Jurkat, Clone E6-1 (cell line): ENCODE measurements around a stretch of chr2.

DNA sequence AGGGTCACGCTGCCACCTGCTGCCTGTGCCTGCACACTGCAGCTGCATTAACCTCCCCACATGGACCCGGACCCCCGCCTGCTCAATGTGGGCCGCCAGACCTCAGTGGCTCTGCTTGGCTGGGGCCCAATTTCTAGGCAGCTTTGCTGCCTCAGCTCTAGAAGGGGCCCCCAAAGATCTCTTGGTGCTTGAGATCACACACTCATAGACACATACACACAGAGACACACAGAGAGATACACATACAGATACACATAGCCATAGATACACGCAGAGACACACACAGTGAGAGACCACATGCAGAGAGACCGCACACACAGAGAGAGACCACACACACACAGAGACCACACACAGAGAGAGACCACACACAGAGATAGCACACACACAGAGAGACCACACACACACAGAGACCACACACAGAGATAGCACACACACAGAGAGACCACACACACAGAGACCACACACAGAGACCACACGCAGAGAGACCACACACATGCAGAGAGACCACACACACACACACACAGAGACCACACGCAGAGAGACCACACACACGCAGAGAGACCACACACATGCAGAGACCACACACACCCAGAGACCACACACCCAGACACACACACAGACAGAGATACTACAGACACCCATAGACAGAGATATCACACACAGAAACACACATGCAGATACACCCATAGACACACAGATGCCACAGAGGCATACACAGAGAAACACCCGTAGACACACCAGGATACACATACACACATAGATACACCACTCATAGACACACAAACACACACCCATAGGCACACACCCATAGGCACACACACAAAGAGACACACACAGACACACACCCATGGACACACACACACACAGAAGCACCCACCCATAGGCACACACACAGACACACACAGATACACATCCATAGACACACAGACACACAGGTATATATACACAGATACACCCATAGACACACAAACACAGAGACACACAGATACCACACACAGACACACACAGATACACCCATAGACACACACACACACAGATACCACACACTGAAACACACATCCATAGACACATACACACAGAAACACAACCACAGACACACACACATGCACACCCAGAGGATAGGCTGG, 14.6 kb upstream of the CNNM3 start:
- RRBS: no CpG with 5 or more reads among the region's 10 CpGs

DNA sequence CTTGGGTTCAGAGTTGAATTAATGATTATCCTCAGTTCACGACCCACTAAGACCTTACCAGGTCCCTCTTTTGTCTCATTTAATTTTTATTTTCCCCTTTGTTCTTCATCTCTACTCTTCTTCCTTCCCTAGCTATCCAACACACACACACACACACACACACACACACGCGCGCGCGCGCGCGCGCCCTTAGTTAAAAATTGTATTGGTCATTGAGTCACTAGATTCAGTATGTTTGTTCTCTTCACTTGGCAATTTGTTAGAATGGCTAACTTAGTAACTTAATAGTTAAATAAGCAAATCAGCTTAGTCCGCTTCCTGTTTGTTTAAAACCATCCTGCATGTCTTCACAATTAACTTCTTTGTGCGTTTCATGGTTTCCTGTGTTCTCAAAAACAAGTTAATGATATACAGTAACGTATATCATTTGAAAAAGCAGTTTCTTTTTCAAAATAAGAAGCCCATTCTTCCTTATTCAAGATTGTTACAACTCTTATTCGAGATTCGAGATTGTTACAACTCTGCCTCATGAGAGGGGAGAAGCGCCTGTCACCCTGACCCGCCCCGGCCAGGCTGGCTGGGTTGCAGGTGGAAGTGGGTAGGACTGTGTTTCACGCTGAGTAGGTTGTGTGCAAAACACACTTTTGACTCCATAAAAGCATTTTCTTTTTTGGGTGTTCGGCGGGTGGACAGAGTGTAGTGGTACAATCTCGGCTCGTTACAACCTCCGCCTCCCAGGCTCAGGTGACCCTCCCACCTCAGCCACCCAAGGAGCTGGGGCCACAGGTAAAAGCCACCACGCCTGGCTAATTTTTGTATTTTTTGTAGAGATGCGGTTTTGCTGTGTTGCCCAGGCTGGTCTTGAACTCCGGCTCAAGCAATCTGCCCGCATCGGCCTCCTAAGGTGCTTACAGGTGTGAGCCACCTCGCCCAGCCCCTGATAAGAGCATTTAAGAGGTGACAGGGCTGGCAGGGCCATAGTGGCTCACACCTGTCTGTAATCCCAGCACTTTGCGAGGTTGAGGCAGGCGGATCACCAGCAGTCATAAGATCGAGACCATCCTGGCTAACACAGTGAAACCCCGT, 9.4 kb upstream of the CNNM3 start:
- RRBS: no CpG with 5 or more reads among the region's 34 CpGs

GRCh38 chr2:96839092-96839802, 4.6 kb downstream of the ANKRD23 start:
- RRBS: 93% methylated on average over 9 of the region's 42 CpGs

DNA sequence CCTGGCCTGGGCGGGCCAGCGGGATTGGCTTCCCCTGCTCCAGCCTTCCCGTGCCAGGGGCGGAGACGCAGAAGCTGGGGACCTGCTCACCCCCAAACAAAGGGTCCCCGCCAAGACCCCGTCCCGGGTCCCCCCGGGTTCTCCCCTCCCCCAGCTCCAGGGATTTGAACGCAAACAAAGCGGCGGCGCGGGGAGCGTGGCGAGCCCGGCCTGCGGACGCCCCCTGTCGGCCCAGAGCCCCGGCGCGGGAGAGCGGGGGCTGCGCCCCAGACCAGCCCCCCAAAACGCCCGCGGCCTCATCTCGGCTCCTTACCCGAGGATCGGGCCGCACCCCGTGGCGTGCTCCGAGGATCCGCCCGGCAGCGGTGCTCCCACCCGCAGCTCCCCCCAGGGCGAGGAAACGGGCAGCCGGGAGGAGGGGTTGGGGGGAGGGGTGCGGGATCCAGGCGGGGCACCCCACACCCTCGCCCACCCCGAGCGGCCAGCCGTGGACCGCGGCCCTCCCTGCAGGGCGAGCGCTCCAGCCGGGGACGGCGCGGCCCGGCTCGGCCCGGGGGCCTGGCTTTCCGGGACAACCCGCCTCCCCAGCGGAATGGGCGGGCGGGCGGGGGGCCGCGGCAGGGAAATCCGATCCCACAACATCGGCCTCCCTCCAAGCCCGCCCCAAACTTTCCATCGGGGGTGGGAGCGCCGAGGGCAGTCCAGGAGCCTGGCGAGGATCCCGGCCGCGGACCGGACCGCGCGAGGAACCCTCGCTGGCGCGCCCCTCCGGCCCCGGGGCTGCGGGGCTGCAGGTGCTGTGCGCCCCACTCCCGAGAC, 797 bp downstream of the SEMA4C start:
- RRBS: 17% methylated on average over 22 of the region's 89 CpGs

DNA sequence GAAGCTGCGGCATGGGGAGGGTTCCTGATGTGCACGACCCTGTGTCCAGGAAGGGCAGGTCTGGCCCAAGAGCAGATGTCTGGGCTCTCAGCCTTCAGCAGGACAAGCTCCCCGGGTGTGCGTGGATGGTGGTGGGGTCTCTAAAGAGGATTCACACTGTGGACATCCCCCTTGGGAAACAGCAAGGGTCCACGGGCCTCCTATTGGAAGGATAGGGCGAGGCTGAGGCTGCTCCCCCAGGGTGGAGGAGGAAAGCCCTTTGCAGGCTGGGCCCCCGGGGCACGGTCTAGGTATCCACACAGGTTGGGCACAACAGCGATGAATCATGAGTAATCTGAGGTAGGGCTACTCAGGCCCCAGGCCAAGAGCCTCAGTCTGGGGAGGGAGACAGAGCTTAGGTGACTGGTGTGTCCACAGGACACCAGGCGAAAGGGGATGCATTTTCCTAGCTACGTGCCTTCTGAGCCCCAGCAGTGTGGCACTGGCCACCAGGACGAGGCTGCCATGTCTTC, 14.4 kb upstream of the SEMA4C start:
- RRBS: no CpG with 5 or more reads among the region's 12 CpGs

- RRBS: no CpG with 5 or more reads among the region's 37 CpGs
Measured at GRCh38 chr2:96927483-96928744, 58.0 kb upstream of the SEMA4C start.

DNA sequence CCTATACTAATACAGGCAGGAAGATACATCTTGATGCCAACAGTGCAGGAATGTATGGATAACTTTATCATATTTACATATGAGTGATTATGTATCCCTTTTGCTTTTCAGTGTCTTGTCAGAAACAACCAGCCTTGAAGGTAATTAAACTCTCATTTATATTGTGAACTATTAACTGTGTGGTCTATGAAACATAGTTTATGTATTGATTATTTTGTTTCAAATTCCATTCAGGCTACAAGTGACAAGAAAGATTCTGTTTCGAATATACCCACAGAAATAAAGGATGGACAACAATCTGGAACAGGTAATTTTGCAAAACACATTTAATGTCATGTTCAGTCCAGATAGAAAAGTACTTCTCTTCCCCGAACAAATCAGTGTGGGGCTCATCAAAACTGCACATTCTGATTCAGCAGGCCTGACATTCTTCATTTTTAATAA, 100.4 kb downstream of the ANKRD36 start:
- RRBS: no CpG with 5 or more reads among the region's 2 CpGs

GRCh38 chr2:97550957-97551617, 38.6 kb downstream of the ANKRD36B start:
- RRBS: no CpG with 5 or more reads among the region's 6 CpGs

DNA sequence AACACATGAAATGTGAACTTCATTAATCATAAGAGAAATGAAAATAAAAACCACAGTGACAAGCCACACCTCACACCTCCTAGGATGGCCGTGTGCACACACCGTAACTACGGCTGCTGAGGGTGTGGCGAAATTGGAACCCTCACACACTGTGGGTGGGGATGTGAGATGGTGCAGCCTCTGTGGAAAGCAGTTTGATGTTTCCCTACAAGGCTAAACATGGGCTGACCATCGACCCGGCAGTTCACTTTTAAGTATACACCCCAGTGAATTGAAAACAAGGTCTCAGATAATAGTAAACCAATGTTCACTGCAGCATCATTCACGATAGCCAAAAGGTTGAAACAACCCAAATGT, 32.2 kb downstream of the ZAP70 start:
- RRBS: no CpG with 5 or more reads among the region's 7 CpGs

DNA sequence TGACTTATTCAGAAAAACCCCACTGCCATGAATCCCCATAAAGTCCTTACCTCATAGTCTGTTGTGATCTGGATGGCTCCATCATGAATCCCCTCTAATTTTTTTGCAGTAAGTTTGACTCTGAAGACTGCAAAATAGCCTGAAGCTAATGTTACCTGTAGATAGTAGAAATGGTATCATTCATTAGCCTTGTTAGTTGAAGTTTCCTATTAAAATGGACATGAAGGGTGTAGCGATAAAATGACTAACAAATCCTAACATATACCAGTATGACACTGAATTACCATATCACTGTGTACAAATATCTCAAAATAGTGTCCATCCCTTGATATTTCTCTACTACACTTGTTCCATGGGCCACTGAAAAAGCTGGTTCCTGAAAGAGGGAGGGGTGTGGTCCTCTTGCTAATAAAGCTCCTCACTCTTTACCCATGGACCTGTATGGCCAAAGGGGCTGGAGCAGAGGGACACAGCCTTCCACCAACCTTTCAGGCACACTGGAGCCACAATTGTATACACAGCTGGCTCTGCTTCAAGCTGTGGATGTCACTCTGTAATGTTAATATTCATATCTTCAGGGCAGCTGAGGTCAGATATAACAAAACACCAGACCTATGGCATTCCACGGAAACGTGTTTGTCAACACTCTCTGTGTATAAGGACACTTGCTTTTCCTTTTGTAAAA, 97.8 kb downstream of the ZAP70 start:
- RRBS: no CpG with 5 or more reads among the region's 3 CpGs

DNA sequence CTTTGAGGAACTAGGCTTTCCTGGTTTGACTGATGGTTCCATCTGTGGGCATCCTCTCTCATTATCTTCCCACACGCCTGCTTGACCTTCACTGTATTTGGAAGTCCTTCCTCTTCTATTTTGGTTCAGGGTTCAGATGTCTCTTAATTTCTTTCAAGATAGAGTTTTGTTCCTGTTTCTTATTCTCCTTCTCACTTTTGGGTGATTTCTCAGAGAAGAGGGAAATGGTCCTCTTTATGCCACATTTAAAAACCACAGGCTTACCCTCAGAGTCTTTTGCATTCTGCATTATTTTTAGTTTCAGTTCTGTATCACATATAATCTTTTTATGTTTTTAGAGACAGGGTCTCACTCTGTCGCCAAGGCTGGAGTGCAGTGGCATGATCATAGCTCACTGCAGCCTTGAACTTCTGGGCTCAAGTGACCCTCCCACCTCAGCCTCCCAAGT, 31.4 kb upstream of the TMEM131 start:
- RRBS: no CpG with 5 or more reads among the region's 2 CpGs

GRCh38 chr2:98455407-98456055, 10.9 kb downstream of the INPP4A start:
- RRBS: no CpG with 5 or more reads among the region's 6 CpGs

- RRBS: no CpG with 5 or more reads among the region's 10 CpGs
Measured at GRCh38 chr2:98460715-98461583, 16.3 kb downstream of the INPP4A start.

GRCh38 chr2:98463606-98464510, 19.2 kb downstream of the INPP4A start:
- RRBS: no CpG with 5 or more reads among the region's 19 CpGs

GRCh38 chr2:98560350-98560835, 47.9 kb downstream of the COA5 start:
- RRBS: no CpG with 5 or more reads among the region's 8 CpGs

GRCh38 chr2:98606368-98606726, 2.0 kb downstream of the COA5 start:
- RRBS: no CpG with 5 or more reads among the region's 7 CpGs

GRCh38 chr2:98608736-98609835, 697 bp downstream of the UNC50 start:
- RRBS: 7% methylated on average over 19 of the region's 56 CpGs

DNA sequence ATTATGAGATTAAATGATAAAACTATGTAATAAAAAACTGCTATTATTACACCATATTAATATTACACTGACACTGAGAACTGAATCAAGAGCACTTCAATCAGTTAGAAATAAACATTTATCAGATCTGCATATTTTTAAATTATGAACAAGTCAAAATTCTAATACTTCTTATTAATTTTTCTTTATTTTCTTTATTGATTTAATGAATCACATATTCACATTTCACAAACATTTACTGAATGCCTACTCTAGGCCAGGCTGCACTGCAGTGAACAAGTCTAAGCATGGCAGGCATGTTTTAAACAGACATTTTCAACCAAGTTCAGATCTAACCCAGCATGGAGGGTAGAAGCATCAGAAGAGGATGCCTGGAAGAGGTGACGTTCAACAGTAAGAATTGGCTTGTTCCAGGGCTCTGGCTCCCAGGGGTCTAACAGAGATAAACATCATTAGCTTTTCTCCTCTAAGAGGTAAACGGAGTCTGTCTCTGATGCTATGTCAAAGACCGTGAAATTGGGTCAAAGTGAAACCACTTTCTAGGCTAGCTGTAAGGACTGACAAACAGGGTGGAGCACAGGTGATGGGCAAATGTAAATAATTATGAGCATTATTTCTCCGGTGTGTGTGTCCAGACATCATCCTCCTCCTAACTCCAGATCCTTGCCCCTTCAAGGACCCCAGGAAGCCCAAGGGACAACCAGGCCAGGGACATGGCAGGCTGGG, 50.5 kb downstream of the UNC50 start:
- RRBS: no CpG with 5 or more reads among the region's 4 CpGs

- RRBS: no CpG with 5 or more reads among the region's 11 CpGs
Measured at GRCh38 chr2:98729559-98730099, 1.3 kb downstream of the MGAT4A start.

- RRBS: no CpG with 5 or more reads among the region's 33 CpGs
Measured at GRCh38 chr2:98769573-98770666, 39.0 kb upstream of the MGAT4A start.